ENCODE measurements around the genes ERMARD and TBP.

DNA sequence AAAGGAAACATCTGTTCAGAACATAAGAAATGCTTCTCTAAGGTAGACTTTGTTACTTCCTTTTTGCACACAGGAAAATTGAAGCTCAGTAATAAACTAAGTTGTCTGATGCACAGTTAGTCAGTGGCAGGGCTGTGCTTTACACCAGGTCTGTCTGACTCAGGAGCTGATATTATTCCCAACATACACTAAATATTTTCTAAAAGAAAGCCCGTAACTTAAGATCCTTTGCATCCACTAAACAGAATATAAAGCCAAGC lies 315.5 kb downstream of the THBS2 start:
- PRO-cap, result no peak
- RAMPAGE, long total RNA, result no peak

GRCh38 chr6:168941189-168941388 lies 312.6 kb downstream of the THBS2 start:
- PRO-cap, result no peak
- RAMPAGE, long total RNA, result no peak

DNA sequence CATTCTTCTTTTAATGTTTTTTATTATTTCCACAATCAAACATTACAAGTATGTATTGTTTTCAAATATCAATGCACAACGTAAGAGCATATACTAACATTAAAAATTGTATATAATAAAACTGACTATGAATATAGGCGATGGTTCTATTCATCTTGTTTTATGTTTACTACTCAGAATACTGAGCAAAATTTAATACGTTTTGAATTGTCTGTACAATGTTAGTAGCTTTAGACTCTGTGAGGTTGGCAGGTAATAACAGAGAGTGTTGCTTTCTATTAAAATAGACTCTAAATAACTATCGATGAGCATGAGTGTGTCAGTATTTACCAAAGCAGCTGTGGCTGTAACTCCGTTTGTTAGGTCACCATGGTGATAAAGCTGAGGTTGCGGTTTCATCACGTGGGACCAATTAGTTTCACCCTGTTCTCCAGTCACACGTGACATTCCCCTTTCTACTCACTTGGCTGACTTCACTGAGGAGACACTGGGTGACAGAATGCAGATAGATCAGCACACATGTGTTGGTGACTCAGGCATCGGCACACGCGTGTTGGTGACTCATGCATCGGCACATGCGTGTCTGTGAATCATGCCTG lies 285.6 kb downstream of the THBS2 start:
- PRO-cap, result no peak
- RAMPAGE, long total RNA, result no peak

DNA sequence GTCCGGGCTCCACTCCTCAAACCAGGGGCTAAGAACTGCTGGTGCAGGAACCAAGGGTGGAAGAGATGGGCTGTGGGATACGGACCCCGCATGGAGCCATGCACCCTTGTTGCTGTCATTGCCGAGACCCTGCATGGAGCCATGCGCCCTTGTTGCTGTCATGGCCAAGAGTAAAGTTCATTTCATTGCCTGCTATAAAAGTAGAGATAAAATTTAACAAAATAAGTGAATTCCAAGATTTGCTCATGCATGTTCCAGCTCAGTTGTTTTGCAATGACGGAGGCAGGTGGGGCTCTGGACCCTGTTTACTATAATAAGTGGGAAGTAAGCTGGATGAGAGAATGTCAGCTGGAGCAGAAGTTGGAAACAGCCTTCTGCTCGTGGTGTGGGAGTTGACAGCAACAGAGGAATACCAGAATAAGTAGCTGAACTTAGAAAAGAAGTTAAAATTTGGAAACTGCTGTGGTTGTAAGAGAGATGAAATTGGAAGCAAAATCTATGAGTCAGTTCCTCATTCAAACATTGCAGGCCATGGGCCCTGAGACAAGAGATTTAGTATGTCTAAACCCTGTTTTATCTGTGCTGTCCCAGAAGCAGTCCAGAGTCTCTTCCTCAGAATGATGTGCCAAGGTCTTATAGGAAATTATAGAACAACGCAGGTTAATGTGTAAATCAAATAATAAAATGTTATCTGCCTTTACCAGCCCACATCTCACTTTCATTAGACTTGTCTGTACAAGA lies 15.7 kb upstream of the THBS2 start:
- PRO-cap, result no peak
- RAMPAGE, long total RNA, result no peak

GRCh38 chr6:169445508-169446162 lies 192.0 kb upstream of the THBS2 start:
- PRO-cap, result no peak
- RAMPAGE, long total RNA, result no peak

DNA sequence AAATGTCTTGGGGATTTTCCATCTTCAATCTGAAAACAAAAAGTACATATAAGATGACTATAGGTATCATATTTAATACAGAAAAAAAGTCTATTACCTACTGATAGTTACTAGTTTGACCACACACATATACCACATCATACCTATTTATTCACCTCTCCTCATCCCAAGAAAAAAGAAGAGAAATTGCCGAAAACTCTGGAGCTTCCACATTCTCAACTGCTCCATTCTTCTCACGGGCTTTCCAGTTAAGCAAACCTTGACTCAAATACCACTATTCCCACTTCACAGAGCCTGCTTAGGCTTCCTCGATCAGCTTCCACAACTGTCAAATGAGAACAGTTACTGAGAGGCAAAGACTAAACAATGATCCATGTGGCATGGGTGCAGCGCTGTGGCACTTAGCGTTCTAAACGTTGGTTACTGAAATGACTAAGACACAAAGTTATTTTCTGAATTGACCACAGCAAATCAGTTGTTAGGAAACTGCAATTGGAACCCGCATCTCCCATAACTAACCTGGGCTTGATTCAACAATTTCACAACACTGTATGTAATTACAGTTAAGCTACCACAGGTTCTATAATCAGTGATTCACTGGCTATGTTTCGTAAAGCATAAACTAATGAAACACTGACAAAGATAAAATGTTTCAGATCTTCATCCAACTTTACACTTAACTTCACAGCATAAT lies 12.7 kb downstream of the WDR27 start:
- PRO-cap, result no peak
- RAMPAGE, long total RNA, result no peak

- PRO-cap, result no peak
- RAMPAGE, long total RNA, result no peak
Measured at GRCh38 chr6:169712261-169712676, 10.3 kb downstream of the C6orf120 start.

GRCh38 chr6:169723234-169724045 lies 860 bp downstream of the PHF10 start:
- PRO-cap, result no peak
- RAMPAGE, long total RNA, result no peak

DNA sequence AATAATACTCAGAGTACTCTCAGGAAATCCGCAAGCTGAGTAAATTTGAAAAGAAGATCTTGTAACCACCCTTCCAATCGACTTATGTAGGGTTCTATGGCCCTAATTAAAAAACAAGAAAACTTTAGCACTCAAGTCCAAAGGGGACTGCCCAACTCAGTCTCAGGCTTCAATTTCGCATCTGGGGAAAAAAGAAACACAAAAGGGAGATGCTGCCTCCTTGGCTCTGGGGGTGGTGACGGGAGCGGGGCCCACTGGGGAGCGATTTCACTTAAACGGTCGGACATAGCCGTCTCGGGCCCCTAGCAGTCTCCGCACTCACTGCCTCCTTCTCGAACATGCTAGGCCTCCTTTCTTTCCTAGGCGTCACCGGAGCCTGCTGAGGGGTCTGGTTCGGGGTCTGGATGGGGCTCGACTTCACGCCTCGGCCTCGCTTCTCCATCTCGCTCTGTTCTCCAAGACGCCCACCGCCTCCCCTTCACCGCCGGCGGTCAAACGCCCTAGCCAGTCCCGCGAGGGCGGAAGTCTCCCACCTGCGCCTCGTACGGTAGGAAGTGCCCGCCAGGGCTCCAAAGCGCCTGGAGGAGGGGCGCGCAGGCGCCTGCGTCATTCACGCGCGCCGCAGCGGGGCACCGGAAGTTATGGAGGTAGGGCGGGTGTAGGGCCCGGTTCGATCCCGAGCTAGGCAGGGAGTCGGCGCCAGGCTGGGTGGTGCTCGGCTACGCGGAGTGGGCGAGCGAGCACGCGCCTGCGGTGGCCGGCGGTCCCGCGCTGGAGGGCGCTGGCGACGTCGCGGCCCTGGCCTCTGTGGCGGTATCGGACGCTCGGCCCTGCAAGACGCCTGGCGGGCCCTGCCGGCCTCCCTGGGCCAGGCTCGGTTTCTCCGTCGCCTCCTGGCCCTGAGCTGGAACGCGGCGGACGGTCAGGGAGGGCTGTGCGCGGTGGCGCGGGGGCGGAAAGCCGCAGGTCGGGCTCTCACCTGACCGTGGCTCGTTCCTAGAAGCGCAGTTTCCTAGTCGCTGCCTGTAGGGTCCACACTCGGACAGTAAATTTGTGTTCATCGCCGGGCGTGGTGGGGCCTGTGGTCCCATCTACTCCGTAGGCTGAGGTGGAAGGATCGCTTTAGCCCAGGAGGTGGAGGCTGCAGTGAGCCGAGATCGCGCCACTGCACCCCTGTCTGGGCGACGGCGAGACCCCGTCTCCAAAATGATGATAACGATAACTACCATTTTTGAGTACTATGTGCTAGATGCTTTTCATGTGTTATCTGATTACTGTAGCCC lies at the start of gene ERMARD:
TSS of gene ERMARD (plus strand) at position 606 of the 1,283 bp plus-strand sequence.
- PRO-cap, result bidirectional peak, plus-strand start at position 688 of the sequence, minus-strand start at position 450 of the sequence
- RAMPAGE, long total RNA, result no peak

GRCh38 chr6:170031159-170031451 lies 259.8 kb downstream of the DLL1 start:
- PRO-cap, result no peak
- RAMPAGE, long total RNA, result no peak

GRCh38 chr6:170235022-170235531 lies 55.8 kb downstream of the DLL1 start:
- PRO-cap, result no peak
- RAMPAGE, long total RNA, result no peak

DNA sequence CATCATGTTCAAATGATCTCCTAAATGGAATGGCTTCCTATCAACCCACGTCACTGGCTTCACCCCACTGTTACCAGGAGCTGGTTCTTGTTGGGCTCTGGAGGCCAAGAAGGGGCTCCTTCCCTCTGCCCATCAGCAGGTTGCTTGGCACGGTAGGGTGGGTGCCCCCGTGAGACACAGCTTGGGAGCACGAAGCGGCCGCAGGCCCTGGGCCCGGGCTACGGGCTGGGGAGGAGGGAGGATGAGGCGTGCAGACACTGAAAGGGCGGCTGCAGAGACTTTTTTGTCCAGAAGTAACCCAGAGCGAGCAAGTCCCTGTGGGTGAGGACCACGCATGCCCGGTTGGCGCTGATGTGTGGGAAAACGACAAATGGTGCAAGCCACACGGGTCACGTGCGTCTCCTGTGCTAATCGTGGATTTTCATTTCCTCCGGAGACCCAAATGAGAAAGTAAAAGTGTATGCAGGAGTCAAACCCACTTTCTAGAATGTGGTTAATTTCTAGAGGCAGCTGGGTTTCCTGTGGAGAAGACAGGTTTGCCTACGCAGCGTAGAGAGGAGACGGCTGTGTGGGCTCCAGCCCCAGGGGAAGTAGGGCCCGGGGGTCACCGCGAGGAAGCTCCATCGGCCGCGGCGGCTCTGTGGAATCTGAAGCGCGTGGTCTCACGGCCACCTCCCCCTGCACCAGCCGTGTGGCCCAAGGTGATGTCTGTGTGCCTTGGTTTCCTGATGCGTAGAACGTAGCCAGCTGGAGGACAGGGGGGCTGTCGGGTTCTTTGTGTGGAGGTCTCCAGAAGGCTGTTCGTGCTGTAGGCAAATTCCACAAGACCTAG lies 19.1 kb downstream of the DLL1 start:
- PRO-cap, result no peak
- RAMPAGE, long total RNA, result no peak

- PRO-cap, result no peak
- RAMPAGE, long total RNA, result no peak
Measured at GRCh38 chr6:170296268-170296957, 5.5 kb upstream of the DLL1 start.

DNA sequence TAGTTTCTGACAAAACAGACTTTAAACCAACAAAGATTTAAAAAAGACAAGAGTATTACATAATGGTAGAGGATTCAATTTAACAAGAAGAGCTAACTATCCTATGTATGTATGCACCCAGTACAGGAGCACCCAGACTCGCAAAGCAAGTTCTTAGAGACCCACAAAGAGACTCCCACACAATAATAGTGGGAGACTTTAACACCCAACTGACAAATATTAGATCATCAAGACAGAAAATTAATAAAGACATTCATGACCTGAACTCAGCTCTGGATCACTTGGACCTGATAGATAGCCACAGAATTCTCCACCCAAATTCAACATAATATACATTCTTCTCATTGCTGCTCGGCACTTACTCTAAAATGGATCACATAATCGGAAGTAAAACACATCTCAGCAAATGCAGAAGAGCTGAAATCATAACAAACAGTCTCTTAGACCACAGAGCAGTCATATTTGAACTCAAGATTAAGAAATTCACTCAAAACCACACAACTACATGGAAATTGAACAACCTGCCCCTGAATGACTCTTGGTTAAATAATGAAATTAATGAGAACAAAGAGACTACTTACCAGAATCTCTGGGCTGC lies 45.7 kb downstream of the FAM120B start:
- PRO-cap, result no peak
- RAMPAGE, long total RNA, result no peak

DNA sequence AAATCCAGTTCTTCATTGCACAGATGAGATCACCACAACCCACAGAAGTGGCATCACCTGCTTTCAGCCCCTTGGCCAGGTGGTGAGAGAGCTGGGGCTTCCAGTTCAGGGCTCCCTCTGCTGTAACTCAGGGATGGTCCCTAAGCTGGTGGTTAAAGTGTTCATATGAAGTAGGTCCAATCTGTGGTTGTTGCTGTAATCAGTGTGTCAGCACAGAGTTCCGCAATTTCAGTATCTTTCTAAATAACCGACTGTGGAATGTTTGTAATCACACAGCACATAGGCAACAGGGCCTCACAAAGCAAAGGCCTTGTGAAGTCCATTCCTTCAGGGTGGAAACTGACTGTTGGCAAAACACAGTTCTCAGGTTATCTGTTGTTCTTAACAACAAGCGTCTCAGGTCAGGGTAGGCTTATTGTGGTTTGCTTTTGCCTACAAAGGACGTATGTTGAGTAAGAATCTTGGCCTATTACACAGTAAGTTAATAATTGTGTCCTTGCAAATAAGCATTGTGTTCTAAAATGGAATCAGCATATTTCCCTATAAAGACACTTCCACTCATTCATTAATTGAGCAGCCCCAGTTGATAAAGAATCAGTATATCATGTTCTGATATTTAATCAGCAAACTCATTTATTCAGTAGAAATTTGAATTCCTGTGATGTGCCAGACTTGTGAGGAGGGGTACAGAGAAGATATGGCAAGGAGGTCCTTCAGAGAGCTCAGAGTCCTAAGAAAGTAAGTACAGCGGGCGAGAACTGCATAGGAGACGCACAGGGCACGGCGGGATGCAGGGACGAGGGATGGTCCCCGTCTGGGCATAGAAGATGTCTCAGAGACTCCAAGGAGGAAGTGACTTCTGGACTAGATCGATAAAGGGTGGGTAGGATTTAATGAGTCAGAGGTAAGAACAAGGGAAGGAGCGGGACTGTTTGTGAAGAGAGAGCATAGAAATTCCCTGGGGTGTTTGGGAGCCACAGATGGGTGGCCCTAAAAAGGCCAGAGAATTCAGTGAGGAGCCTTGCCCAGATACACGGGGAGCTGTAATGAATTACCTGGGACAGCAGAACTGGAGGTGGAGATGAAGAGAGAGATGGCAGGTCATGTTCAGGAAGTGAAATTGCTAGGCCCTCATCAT lies 68.8 kb downstream of the FAM120B start:
- PRO-cap, result no peak
- RAMPAGE, long total RNA, result no peak

DNA sequence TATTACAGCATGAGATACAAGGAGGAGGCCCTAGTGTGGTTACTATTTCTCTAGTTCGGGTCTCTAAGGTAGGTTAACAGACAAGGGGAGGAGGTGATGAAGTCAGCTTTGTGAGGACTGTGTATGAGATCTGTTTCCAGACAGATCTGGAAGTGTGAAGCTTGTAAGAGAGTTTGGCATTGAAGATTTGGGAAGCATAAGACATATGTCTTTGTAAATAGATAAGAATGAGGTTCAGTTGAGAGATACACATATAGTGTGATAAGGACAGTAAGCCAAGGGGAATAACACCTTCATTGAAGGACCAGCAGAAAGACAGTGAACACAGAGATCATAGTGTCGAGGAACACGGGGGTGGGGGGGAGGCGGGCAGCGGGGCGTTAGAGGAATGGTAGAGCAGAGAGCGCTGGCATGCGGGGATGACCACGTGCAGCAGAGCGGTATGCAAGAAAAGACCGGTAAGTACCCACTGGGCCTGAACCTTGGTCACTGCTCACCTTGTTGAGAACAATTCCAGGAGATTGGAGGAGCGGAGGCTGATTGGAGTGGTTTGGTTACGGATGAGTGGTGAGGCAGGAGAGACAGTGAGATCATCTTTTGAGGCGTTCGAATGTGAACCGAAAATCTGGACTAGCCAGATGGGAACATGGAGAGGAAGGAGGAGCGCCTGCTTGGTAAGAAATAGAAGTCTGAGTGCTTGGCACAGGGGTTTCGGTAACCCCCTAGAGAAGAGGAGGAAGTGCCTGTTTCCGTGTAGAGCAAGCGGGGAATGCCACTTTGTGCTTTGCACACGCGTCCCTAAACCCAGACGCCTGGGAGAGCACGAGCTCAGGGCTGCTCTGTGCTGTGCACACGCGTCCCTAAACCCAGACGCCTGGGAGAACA lies 69.8 kb downstream of the FAM120B start:
- PRO-cap, result no peak
- RAMPAGE, long total RNA, result no peak

DNA sequence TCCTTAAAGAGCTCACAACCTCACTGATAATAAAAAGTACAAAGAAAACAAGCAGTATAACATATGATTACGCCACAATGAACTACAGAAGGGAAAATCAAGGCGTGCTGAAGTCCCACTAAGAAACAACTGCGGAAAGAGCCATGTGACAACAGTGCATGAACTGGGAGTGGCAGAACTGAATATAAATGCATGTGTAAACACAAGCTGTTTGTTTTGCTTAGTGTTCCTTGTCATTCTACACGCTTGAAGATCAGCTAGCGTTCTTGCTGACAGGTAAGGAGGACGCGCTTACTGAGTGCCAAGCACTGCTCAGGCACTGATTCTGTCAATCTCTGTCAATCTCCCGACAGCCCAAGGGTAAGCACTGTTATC lies 517 bp upstream of the PSMB1 start:
- PRO-cap, result no peak
- RAMPAGE, long total RNA, result no peak

DNA sequence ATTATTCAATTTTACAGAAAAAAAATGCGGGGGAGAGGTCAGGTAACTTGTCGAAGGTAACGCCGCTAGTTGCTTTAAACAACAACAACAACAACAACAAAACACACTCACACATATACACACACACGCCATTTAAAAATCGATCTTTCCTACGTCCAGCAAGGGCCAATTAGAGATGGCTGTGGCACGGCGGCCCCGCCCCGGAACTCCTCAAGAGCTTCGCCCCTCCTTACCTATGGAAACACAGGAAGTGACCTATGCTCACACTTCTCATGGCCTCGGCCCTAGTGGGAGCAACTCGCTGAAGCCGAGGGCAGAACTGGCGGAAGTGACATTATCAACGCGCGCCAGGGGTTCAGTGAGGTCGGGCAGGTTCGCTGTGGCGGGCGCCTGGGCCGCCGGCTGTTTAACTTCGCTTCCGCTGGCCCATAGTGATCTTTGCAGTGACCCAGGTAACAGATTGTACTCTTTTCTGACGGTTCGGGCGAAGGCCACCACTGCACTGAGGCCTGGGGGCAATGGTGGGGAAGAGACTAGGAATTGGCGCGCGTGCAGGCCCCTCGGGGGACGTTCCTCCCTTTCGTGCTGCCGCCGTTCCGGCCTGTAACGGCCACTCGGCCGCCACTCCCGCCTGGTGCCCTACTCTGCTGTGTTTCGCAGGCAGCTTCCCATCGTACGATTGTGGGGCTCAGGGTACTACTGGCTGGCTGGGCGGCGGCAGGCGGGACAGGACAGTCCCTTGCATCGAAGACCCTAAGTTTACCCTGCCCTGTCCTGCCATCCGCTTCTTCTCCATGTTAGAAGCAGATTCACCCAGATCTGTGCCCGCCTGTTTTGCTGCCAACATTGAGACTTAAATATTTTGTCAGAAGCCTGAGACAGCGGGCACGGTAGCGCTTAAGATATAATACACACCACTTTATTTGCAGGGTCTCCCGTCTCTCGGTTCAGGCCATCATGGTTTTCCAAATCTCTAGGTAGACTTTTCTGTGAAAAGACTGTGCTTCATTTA lies at the start of gene TBP:
TSS of gene TBP (plus strand) at position 358 of the 1,012 bp plus-strand sequence.
- PRO-cap, result unidirectional peak, plus-strand start at position 334 of the sequence
- RAMPAGE, long total RNA, result start-site peak on the plus strand centred at position 366 of the sequence, 42 bp wide, 274 and 111 reads in 2 replicates